ENCODE results near the genes ANKRD13C and TYW3.

- PRO-cap: no peak
Observed at GRCh38 chr1:66946007-66946434, 21.2 kb downstream of the MIER1 start.

GRCh38 chr1:67314581-67315320 lies 7.1 kb downstream of the IL12RB2 start:
- PRO-cap: no peak

GRCh38 chr1:67522565-67523384 lies 92.6 kb upstream of the SERBP1 start:
- PRO-cap: no peak

GRCh38 chr1:67668364-67669036 lies 16.5 kb upstream of the GADD45A start:
- PRO-cap: no peak

- PRO-cap: no peak
Observed at GRCh38 chr1:67675633-67676274, 9.2 kb upstream of the GADD45A start.

- PRO-cap: no peak
Observed at GRCh38 chr1:67706205-67706697, 21.2 kb downstream of the GADD45A start.

GRCh38 chr1:67708454-67709103 lies 23.6 kb downstream of the GADD45A start:
- PRO-cap: no peak

DNA sequence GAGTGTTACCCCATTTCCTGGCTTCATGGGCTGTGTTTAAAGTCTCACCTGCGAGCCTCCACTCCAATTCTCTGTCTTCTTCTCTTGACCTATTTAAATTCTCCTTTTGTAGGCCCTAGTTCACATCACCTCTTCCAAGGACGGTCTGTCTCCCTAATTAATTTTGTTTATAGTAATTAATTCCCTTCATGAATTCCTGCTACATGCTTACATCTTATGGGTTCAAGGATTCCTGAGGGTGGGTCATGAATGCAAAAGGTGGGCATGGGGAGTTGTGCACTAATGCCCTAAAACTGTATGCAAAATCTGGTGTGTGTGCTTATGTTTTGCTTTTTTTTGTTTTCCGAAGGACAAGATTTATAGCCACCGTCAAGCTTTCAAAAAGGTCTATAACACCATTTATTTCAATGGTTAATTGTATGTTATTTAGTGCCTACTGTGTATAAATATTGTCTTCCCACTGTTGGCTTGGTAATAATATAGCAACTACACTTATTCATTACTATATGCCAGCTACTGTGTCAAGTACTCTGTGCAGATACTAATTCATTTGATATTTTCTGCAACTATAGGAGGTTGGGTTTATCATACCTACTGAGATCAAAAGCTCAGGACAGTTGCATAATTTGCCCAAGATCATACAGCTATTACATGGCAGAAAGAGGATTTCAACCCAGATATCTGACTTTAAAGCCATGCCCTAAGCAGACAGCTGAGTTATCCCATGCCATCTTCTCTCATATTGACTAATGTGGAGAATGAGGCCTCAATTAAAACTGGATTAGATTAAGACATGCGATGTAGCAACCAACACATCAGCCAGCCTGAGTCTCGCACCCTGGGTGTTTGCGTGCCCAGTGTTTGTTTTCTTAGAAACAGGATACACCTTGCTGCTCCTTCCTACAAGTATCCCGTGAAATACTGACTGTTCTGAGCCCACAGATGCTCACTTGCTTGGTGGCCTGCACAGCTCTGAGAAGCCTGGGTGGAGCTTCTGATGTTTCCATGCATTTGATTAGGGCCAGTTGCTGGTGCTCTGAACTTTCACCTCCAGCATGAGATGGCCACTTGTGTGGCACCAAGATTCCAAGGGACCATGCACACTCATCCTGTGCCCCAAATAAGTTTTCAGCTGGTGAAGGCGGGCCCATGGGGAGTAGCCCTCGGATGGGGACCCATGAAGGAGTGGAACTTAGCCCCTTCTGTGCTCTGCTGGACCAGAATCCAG lies 34.6 kb downstream of the GADD45A start:
- PRO-cap: no peak

GRCh38 chr1:68218370-68218962 lies 13.9 kb downstream of the WLS start:
- PRO-cap: no peak

- PRO-cap: no peak
Observed at GRCh38 chr1:69054983-69055971, 512.4 kb upstream of the LRRC7 start.

GRCh38 chr1:69569235-69570087 lies 1.7 kb downstream of the LRRC7 start:
- PRO-cap: no peak

DNA sequence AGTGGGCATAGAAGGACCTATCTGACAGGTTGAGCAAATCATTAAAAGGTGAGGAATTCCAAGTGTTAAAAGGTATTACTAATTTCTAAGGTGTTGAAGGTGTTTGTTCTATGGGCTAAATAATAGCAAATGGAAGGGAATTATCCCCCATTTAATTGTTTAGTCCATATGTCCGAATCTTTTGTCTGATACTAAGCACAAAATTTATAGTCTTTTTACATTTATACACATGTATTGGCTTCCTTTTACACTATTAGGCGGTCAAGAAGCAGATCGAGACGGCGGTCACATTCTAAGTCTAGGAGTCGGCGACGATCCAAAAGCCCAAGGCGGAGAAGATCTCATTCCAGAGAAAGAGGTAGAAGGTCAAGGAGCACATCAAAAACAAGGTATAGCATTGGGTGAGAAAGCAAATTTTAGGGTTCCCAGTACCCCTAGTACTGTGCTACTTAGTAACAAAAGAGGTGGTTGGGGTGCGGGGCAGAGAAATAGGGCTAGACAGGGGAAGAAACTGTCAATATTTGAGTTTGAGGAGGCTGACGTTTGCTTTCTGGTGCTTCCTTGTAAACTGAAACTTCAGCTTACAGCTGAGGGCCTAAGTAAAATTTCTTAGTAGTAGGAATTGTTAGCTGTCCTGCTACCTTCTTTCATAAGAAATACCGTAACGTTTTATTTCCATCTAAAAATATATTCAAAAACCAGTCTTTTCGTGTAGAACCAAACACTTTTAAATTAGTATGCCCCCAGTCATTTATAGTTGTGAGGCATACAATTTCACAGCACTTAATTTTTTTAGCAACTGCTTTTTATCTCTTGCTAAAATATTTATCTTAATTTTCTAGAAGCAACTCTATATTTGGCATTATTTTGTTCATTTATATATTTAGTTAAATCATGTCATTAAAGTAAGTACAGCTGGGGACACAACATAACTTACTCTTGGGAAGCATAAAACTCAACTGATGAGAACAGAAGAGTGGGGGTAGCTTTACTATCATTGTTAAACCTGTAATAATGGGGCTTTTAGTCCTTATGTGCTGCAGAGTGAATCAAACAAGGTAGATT lies 23.6 kb downstream of the SRSF11 start:
- PRO-cap: no peak

GRCh38 chr1:70250281-70251156 lies 29.3 kb downstream of the SRSF11 start:
- PRO-cap: no peak

- PRO-cap: no peak
Observed at GRCh38 chr1:70253610-70254256, 32.6 kb downstream of the SRSF11 start.

GRCh38 chr1:70354589-70355455 lies at the start of gene ANKRD13C:
ANKRD13C (minus strand) TSS chr1:70354722.
- PRO-cap: bidirectional peak, plus-strand start at chr1:70354820, minus-strand start at chr1:70354718

DNA sequence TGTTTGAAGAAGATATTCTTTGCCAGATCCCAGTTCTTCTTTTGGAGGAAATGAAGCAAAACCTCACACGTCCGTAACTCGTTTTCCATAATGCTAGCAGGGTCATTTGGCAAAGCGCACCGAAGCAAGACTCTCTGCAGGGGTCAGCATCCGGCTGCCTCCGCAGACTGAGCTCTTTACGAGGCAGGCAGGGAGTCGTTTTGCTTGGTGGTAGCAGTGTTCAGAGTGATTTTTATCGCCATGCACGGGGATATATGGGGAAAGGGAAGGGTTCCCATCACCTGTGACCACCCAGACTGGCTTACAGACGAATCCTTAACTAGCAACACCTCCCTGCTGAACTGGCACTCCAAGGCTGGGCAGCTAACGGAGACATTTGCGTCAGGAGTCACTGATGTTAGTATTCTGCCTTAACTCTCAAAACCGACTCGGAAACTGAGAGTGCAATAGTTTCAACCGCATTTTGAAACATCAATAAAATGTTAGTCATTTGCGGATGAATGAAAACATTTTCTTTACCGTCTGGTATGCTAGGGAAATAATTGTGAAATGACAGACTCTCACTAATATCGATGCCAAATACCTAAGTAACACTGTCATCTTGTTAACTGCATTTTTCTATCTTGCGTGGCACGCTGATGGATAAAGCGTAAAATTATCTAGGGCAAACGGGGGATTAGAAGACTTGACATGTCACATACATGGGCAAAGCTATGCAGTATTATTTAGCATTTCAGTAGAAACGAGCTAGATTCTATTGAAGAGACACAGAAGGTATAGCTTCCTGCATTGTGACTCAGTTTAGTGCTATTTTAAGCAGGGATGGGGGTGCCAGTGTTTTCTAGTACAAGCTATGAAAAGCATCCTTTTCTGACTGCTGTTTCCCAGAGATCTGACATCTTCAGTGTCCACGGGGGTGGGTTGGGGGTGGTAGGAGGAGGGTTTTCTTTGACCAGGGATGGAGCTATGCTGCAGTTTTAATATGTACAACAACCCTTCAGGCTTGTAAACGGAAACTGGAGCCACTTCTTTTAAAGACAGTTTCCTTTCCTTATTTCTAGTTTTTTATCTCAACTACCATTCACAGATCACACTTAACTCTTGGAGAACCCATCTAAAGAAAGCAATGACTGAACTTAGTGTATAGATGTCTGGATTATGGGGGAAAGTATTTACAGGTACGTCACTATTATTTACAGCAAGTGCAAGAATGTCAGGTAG lies 2.4 kb upstream of the NEGR1 start:
- PRO-cap: no peak

DNA sequence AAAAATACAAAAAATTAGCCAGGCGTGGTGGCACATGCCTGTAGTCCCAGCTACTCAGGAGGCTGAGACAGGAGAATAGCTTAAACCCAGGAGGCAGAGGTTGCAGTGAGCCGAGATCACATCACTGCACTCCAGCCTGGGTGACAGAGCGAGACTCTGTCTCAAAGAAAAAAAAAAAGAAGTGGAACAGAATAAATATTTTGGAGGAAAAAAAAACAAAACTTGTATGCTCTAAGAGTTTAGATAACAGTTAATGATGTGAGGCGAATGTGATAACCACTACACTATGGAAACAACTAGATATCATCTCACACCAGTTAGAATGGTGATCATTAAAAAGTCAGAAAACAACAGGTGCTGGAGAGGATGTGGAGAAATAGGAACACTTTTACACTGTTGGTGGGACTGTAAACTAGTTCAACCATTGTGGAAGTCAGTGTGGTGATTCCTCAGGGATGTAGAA lies 391.3 kb downstream of the LRRIQ3 start:
- PRO-cap: no peak

GRCh38 chr1:74470761-74471241 lies 41.6 kb downstream of the LRRC53 start:
- PRO-cap: no peak

DNA sequence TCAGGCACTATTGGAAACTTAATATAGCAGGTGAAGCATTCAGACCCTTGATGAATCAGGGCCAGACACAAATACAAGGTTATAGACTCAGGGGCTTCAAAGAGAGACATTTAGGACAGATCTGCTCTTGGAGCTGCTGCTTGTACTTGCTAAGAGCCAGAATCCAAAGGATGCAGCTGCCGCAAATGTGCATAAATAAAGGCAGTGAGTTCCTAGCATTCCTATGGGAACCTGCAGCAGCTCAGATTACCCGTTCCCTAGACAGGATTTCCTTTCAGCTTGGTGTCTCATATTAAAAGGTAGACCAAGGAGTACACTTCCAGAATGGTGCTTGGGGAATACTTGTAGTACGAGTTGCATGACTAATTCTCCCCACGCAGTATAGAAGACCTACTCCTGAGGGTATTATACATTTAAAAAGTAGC lies 9.7 kb upstream of the LRRC53 start:
- PRO-cap: no peak

GRCh38 chr1:74732932-74733721 lies at the start of gene TYW3:
TYW3 (plus strand) TSS chr1:74733152.
- PRO-cap: bidirectional peak, plus-strand start at chr1:74733317, minus-strand start at chr1:74733039; bidirectional peak, plus-strand start at chr1:74733478, minus-strand start at chr1:74733417

Measured in bronchus (tissue), 1 donor.